Temporal lobe (tissue), 2 donors: ENCODE measurements around a stretch of chr12.

DNA sequence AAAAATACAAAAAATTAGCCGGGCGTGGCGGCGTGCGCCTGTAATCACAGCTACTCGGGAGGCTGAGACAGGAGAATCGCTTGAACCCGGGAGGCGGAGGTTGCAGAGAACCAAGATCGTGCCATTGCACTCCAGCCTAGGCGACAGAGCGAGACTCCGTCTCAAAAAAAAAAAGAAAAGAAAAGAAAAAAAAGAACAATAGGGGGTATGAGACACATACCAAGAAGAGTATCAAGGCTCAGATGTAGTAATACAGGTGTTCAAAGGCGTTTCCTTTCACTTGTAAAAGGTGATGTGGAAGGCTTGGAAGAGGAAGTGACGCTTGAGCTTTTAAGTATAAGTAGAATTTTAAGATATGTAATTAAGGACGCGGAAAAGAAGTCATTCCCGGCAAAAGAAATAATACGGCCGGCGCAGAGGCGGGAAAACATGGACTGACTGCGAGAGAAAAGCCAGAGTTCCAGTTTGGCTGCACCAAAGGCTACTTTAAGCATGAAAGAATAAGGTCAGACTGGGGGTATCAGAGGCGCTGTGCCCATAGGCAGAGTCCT is 578 bp downstream of the DDX23 start:
- RAMPAGE, long total RNA, result no peak

DNA sequence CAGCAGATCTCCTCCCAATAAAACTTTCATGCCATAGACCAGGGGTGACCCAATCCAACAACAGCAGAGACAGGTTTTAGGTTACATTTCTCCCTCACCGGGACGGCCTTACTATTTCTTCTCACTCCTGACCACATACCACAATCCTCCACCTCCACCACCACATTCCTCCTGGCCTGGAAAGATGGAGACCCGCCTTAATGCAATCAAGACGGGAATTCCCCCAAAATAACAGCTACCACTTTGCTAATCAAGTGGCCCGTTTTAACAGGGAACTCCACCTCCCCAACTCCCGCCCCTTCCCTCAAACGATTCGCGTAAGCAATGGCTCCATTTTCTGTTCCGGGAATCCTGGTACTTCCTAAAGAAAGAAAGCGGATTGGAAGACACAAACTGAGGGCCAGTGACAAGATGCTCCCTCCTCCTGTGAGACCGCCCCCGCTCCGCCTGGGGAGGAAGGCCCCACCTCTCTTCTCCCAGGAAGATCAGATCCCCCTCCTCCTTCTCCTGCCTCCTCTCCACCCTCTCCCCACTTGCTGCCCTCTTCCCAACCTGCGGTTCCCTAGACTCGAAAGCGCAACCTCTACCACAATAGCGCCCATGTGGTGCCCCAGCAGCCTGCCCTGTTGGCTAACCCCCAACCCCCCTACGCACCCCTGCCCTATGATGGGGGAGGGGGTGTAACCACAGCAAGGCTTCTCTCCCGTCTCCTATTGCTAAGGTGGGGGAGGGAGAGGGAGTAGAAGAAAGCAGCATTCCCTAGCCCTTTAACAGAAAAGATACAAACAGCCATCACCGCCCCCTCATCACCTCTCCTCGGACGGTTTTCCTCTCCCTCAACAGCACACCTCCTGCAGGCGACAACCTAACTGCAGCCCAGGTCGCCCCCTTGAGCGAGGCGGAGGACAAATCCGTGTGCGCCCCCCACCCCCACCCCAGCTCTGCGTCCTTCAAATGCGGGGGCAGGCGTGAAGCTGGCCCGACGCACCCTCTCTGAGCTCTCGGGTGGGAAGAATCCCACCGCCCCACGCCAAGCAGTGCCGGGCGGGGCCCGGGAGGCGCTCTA is 779 bp downstream of the ARF3 start:
- RAMPAGE, long total RNA, result no peak

DNA sequence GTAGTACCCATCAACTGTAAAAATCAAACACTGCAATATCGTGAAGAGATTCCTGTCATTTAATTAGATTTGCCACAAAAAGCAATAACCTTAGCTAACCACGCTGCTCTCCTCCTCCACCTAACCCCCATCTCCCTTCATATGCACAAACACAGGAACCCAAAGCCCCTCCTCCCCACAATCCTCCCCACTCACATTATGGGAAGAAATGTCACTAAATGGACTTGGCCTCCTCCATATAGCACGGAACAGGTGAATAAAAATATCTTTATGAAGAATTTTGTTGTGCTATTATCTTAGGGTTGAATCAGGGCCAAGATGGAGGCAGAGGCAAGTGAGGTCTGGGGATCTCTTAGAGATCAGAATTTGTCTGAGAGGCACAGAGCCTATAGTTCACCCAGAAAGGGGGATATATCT is 3.1 kb upstream of the DDN start:
- RAMPAGE, long total RNA, result no peak

GRCh38 chr12:49022966-49023870 is 4.6 kb upstream of the PRKAG1 start:
- RAMPAGE, long total RNA, result no peak

DNA sequence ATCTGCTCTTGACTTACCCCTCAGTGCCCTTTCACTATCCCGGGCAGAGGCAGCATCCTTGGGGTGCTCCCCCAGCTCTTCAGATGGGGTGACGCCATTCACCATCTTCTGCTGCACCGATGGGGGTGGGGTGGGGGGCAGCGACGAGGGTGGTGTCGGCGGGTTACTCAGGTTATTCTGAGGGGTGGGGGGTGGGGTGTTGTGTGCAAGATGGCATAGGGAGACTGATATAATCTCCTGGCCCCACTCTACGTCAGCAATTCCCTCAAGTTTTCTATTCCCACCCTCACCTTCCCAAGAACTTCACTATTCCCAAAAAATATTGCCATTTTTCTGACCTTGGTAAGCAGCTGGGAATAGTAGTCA is 11.7 kb upstream of the PRKAG1 start:
- RAMPAGE, long total RNA, result no peak

DNA sequence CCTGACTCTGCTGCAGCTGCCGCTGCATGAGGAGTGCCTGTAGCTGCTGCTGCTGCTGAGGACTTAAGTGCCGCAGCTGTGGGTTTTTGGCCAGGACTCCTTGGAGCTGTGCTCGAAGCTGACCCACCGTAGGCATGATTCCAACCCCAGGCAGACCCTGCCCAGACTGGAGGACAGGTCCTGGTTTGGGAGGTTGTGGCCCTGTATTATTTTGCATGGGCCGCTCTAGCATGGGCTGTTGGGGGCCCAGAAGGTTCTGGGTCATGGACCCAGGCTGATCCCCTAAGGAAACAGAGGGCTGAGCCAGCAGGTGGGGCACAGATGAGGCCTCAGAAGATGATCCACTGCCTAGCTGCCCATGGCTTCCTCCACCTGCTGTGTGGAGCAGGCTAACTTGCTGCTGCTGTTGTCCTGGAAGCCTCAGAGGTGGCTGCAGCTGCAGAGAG is 13.4 kb upstream of the PRKAG1 start:
- RAMPAGE, long total RNA, result no peak

- RAMPAGE, long total RNA, result no peak
Observed at GRCh38 chr12:49056729-49057456, 3.7 kb downstream of the KMT2D start.

DNA sequence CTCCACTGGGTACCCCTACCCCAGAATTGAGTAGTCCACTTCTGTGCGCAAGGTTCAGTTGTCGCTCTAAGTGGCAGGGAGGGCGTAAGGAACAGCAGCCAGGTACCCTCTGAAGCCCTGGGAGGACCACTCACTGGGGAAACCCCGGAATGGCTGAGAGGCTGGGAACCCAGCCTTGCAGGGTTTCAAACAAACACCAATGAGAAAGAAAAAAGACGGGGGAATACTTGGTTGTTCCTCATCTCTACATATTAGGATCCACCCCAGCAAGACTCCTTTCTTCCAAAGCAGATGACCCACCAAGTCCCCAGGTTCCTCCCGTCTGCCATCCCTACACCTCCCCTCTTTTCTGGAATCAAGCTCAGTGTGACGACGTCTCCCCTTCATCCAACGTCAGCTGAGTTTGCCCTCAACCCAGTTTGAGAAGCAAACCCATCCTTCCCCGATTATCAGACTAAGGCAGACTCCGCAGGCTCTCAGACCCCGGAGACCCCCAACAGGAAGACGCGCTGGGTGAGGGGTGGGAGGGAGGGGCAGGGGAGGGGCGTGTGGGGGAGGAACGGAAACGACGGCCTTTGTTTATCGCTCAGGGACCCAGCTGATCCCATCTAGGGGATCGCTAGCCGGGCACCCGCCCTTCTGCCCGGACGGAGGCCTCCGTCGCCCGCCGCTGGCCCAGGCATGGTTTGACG is 793 bp downstream of the LMBR1L start:
- RAMPAGE, long total RNA, result no peak

- RAMPAGE, long total RNA, result no peak
Observed at GRCh38 chr12:49131903-49132574, 844 bp upstream of the TUBA1B start.

DNA sequence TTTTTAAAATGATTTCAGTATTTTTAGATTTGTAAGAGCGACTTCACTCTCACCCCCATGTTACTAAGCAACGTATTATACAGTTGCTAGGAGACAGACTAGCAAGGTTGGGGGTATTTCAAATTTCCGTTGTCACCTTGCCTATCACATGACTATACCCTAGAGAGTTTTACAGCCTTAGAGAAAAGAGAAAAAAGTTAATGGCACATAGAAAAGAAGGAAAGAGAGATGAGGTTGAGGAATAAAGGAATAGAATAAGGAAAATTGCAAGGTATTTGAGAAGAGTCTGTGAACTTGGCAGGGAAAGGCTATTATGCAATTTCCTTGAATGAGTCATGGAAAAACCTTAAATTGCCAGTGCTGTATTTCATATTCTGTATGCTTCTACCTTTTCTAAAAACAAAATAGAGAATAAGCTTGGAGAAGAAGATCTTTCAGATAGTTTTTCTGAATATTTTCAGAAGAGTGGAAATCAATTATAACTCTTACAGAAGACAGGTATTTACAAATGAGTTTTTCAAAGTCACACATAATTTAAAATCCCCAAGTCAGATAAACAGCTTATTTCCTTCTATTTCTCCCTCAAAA is 12.4 kb upstream of the TUBA1A start:
- RAMPAGE, long total RNA, result no peak

DNA sequence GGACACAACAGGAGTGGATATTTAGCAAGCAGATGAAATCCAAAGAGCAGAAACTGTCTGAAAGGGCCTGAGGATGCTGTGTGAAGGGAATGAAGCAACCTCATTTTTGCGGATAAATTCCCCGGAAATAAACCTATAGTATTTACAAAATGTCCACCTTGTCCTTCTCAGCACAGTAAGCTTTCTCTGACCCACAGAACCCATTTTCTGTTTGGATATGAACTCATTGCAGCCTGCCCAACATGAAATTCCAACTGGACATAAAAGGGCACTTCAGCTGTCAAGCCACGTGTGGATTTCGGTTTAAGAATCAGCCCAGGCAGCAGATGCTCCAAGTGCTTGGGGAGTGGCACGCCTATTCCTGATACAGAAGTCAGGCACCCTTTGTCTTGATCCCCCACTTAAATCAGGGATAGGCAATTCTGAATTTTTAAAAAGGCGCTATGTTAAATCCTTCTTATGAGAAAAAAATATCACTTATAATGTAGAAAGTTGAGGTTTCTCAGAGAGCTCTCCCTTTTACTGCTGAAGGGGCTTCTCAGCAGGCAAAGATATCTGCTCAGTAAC is 32.7 kb upstream of the TUBA1C start:
- RAMPAGE, long total RNA, result no peak

- RAMPAGE, long total RNA, result no peak
Observed at GRCh38 chr12:49260686-49261028, 4.2 kb upstream of the TUBA1C start.

- RAMPAGE, long total RNA, result no peak
Observed at GRCh38 chr12:49279622-49280387, 14.9 kb downstream of the TUBA1C start.

DNA sequence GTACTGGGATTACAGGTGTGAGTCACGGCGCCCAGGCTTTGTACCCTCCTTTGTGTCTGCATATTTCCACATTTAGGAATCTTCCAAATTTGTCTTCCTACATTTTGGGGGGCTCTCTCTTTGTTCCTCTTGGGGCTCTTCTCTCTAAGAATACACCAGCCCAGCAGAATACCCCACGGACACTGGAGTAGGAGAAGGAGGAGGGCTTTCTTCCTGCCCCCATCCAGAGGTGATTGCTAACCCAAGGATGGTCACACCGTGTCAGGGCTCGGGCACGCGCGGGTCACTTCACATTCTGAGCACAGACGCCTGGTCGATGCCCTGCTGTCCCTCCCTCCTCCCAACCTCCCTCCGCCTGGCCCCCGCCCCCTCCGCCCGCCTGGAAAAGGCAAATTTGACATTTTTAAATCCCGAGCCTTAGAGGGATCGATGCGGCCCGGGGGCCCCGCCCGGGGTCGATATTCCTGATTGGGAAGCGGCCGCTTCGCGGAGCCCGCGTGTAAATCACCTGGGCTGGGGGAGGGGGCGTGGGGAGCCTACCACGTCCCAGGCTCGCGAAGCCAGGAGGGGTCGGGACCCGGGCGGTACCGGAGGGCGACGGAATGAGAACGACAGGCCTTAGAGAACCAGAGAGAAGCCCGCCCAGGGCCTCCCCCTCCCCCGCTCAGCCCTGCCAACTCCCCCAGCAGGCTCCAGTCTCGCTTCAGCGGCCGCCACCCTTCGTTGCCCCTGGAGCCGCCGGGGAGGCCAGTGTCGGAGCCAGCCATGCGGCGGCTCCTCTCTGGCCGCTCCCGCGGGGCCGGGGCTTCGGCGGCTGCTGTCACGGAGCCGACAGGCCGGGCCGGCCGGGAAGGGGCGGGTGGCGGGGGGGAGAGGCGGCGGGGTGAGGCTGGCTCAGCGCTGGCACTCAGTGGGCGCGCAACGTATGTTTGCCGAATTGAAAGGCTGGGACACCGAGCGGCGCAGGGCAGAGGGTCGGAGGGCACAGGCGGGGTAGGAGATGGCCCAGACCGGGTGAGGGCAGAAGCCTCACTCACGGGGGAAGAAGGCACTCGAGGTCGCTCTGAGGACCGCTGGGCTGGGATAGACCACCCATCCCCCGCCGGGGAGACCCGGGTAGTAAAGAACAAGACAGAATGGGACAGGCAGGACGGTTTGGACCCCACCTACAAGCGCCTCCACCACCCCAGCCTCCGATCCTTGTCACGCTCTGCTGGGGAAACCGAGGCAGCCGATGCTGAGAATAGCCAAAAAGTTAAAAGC is 1.6 kb upstream of the DNAJC22 start:
- RAMPAGE, long total RNA, result no peak

DNA sequence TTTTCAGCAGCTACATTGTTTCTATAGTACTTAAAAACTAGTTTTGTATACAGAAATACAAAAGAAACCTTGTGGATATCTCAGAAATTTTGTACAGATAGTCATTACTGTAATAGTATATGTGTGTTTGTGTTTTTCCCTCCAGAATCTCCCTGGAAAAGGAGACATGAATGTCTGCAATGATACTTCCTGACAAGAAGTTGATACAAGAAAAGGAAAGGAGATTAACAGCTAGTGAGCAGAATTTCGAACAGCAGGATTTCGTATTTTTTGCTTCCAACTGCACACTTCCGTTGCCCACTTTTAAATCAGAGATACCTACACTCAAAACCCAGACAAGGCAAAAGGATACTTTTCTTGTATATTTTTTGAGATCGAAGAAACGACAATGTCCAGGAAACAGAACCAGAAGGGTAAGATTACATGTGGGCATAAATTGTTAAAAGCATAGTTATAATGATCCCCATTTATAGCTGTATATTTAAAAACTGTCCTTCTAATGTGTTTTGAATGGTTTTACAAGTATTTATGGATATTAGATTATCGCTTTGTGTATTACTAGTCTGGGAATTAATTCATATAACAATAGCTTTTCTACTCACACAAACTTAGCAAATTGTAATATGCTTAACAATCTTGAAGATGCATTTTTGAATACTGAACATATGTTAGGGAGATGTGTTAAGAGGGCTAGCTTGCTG is 78.1 kb upstream of the KCNH3 start:
- RAMPAGE, long total RNA, result no peak

GRCh38 chr12:49537208-49538447 is 1.2 kb upstream of the KCNH3 start:
- RAMPAGE, long total RNA, result no peak

- RAMPAGE, long total RNA, result no peak
Observed at GRCh38 chr12:49643690-49644879, 20.7 kb downstream of the PRPF40B start.

DNA sequence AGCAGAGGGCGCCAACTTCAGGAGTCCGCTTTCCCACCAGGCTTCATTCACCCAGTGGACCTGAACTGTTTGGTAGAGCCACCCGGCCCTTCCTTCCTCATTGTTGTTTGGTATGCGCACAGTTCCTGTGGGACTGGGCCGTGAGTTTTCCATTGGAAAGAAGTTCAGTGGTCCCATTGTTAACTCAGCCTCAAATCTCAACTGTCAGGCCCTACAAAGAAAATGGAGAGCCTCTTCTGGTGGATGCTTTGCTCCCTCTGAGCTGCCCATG is 21.8 kb downstream of the TMBIM6 start:
- RAMPAGE, long total RNA, result no peak

- RAMPAGE, long total RNA, result no peak
Observed at GRCh38 chr12:49803688-49804129, 24.5 kb downstream of the NCKAP5L start.

GRCh38 chr12:49942926-49943609 is 7.5 kb upstream of the AQP2 start:
- RAMPAGE, long total RNA, result no peak